Skeletal muscle satellite cell (primary cell): ENCODE data around the gene GGT6.

DNA sequence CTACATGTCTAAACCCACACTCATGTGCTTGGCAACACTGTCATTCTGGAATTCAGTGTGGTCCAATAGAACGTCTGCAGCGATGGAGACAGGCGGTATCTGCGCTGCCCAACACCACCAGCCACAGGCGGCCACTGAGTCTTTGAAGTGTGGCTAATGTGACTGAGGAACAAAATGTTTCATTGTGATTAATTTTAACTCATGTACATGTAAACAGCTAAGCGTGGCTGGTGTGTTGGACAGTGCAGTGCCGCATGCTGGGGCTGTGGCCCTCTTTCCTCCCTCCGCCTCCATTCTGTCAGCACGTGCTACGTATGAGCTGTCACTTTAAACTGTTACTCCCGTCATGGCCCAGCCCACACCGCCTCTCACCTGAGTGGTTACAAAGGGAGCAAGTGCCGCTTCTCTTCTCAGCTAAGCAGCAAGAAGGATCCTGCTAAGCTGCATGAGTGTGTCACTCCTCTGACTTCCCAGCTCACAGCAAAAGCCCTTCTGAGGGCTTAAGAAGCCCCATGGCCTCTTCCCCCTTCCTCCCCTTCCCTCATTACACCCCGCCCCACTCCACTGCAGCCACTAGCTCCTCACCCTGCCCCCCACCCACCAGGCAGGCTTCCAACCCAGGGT is 14.9 kb downstream of the HASPIN start:
- CAGE, long polyA plus RNA: no peak

DNA sequence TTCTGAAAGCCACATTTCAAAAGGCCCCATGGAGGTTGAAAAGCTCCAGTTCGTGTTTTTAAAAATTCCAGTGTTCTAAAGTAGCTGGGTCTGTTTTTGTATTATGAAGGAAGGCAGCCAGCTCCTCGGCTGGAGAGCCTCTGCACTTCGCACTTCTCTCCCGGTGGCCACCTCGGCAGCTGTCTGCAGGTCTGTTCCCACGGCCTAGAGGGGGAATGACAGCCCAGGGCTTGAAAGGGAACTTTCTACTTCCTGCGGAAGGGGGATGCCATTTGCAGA is 17.0 kb downstream of the HASPIN start:
- CAGE, long polyA plus RNA: no peak

DNA sequence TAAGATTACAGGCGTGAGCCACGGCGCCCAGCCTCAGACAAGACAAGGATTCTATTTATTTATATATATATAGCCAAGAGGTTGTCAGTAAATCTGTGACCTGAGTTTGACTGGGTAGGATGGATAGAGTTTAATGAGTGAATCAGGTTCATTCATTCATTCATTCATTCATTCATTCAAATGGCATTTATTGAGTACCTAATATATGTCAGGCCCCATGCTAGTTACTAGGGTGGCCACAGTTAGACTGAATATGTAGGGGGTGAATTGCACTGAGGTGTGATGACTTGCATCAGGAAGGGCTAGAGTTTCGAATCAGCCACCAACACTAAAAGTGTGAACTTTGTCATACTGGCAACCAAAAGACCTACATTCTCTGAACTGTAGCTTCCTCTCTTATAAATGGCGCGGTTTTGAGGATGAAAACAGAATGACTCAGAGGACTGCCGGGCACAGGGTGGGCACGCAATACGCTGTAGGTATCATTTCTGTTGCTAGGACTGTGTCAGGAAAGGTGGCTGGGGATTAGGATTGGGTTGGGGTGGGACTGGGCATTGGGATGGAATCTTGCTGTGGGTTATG is 37.7 kb downstream of the ITGAE start:
- CAGE, long polyA plus RNA: no peak

- CAGE, long polyA plus RNA: no peak
Measured at GRCh38 chr17:3798401-3799210, 2.4 kb downstream of the ITGAE start.

- CAGE, long polyA plus RNA: no peak
Measured at GRCh38 chr17:3915012-3915868, 1.0 kb downstream of the P2RX1 start.

- CAGE, long polyA plus RNA: no peak
Measured at GRCh38 chr17:3962439-3963151, 1.6 kb downstream of the ATP2A3 start.

GRCh38 chr17:3965047-3965879 is 1.0 kb upstream of the ATP2A3 start:
- CAGE, long polyA plus RNA: no peak

GRCh38 chr17:3976464-3977247 is 12.4 kb upstream of the ATP2A3 start:
- CAGE, long polyA plus RNA: no peak

GRCh38 chr17:4053876-4054526 is 88.8 kb downstream of the ZZEF1 start:
- CAGE, long polyA plus RNA: no peak

- CAGE, long polyA plus RNA: no peak
Measured at GRCh38 chr17:4072431-4073064, 70.3 kb downstream of the ZZEF1 start.

DNA sequence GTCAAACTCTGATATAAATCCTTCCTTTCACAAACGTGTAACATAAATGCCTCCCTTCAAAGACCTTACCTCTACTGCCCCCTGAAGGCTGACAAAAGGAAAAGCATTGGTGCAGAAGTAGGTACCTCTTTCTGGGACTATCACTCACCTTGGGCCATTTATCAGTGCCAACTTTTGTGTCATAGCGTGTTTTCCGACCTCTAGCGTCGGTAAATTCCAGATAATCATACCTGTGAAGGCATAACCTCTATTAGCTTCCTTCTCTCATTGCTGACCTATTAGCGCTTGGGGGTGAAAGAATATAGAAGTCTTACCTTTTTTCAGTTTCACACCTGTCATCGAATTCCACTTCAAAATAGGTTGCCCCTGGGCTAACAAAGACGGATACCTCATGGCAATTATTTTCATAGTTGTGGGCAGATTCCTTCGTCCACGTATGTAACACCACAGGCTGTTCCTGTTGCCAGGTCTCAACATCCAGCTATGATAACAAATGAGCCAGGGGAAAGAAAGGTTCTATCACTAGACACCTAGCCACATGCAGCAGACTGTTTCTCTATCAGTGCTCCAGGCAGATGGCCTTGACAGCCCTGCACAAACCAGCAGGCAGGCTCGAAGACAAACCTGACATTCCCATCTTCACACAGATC is 67.8 kb downstream of the ZZEF1 start:
- CAGE, long polyA plus RNA: no peak

- CAGE, long polyA plus RNA: no peak
Measured at GRCh38 chr17:4094571-4095550, 48.0 kb downstream of the ZZEF1 start.

DNA sequence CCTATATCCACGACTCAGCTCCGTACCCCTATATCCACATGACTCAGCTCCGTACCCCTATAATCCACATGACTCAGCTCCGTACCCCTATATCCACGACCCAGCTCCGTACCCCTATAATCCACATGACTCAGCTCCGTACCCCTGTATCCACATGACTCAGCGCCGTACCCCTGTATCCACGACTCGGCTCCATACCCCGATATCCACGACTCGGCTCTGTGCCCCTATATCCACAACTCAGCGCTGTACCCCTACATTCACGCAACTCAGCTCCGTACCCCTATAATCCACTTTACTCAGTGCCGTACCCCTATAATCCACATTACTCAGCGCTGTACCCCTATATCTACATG is 17.1 kb downstream of the CYB5D2 start:
- CAGE, long polyA plus RNA: no peak

DNA sequence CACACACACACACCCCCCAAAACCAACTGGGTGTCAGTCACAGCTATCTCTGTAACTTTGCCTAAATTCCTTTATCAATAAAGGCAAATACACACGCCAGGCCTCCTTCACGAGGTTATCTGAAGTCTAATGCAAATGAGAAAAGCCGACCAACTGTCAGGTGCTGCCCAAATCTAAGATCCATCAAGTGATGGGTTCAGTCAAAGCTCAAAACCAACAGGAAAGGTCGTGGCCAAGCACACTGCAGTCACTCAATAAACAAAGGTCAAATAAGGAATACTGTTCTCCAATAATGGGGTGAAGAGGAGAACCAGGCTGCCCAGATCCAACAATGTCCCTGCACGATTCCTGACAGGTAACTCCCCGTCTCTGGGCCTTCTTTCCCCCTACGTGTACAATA is 1.0 kb downstream of the ANKFY1 start:
- CAGE, long polyA plus RNA: no peak

DNA sequence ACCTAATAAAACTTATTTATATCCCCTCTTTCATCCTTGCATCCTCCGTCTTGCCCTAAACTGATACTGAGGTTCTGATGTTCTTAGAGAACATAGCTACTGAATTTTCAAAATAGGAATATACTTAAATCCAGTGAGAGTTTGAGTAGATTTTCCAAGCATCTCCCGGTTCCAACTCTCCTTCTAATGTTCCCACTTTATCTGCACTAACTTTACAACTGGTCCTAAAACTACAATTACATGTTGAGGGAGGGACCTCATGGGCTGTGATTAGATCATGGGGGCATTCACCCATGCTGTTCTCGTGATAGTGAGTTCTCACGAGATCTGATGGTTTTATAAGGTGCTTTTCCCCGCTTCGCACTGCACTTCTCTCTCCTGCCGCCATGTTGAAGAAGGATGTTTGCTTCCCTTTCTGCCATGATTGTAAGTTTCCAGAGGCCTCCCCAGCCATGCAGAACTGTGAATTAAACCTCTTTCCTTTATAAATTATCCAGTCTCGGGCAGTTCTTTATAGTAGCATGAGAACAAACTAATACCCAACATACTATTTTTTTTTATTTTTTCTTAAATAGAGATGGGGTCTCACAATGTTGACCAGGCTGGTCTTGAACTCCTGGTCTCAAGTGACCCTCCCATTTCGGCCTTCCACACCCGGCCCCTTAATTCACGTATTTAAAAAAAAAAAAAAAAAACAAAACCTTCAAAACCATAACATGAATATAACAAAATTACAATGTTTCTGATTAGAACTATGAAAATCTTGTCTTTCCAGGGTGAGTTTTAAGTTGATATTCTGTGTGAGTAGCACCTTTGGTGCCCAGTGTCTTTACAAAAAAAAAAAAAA is 26.0 kb downstream of the UBE2G1 start:
- CAGE, long polyA plus RNA: no peak

- CAGE, long polyA plus RNA: no peak
Measured at GRCh38 chr17:4492634-4493461, 5.8 kb upstream of the SPNS2 start.

GRCh38 chr17:4536535-4537489 is 18.4 kb downstream of the MYBBP1A start:
- CAGE, long polyA plus RNA: no peak

GRCh38 chr17:4560499-4561031 is at the start of gene GGT6:
GGT6 (minus strand) TSS chr17:4560577.
- CAGE, long polyA plus RNA: no peak

- CAGE, long polyA plus RNA: no peak
Measured at GRCh38 chr17:4576599-4577320, 7.6 kb upstream of the SMTNL2 start.

DNA sequence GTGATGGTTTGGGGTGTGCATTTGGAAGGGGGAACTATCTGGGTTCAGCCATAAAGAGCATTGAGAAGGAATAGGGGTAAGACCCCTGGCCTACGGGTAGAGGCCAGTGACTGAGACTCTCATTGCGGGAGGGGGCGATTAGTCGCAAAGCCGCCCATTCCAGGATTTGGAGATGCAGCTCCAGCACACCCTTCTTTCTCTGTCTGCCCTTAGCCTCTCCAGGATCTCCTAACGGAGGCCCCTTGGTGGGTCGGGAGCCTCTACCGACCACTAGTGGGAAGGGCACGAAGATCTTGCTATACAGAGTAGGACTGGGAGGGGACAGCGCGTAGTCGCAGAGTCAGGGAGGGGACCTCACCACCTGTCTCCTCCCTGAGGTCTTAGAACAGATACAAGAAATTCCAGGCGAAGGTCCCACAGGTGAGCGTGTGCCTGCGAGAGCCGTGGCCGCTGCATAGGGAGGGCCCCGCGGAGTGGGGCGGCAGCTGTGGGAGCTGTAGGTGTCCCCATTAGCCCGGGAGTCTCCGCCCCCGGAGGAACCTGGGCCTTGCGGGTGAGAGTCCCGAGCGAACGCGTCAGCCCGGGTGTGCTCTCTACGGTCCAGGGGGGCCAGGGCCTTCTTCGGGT is 537 bp upstream of the SMTNL2 start:
- CAGE, long polyA plus RNA: no peak